Measurements from ENCODE around the gene C22orf31.

DNA sequence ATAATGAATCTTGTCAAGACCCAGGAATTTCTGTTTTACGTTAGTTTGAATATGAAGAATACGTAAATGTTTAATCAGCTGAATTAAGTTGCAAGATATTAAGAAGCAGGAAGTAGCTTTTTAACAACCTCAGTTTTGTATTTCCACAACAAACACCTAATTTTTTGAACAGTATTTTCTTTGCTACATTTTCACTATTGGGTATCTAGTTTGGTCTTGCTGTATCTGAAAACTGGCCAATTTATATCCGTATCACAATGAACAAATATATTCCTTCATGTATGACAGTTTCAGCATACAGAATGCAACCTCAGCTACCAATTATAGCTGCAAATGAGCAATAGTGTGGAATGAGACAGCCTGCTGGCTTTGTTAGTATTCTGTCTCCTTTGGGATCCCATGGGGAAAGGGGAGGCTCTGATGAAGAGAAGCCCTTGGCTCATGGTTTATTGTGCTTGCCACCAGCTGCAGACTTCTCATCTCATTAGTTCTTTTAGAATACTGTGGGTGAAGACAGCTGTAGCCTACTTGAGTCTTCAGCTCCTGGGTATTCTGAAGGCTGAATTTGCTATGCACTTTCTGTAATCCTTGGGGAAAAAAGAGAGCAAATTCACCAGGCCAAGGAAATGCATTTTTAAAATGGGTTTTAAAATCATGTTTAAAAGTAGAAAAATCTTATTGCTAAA is 42.4 kb downstream of the PITPNB start:
- RAMPAGE, long total RNA: no peak
- RRBS: no CpG with 5 or more reads among the region's 3 CpGs

DNA sequence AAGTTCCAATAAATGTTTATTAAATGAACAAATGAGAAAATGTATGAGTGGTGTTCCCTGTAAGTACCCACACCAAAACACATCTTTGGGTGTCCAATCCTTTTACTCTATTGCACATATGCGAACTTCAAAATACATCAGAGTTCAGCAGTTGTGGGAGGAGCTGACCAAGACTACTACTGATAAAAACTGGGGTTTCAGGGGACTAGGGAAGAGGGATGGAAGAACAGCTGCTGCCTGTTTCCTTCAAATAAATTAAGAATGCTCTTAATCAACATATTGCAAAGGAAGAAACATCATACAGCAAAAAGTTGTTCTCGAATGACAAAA is 36.2 kb downstream of the PITPNB start:
- RAMPAGE, long total RNA: no peak
- RRBS: no CpG with 5 or more reads among the region's 2 CpGs

GRCh38 chr22:27889357-27889896 is 29.6 kb downstream of the PITPNB start:
- RAMPAGE, long total RNA: no peak
- RRBS: no CpG with 5 or more reads among the region's 6 CpGs

DNA sequence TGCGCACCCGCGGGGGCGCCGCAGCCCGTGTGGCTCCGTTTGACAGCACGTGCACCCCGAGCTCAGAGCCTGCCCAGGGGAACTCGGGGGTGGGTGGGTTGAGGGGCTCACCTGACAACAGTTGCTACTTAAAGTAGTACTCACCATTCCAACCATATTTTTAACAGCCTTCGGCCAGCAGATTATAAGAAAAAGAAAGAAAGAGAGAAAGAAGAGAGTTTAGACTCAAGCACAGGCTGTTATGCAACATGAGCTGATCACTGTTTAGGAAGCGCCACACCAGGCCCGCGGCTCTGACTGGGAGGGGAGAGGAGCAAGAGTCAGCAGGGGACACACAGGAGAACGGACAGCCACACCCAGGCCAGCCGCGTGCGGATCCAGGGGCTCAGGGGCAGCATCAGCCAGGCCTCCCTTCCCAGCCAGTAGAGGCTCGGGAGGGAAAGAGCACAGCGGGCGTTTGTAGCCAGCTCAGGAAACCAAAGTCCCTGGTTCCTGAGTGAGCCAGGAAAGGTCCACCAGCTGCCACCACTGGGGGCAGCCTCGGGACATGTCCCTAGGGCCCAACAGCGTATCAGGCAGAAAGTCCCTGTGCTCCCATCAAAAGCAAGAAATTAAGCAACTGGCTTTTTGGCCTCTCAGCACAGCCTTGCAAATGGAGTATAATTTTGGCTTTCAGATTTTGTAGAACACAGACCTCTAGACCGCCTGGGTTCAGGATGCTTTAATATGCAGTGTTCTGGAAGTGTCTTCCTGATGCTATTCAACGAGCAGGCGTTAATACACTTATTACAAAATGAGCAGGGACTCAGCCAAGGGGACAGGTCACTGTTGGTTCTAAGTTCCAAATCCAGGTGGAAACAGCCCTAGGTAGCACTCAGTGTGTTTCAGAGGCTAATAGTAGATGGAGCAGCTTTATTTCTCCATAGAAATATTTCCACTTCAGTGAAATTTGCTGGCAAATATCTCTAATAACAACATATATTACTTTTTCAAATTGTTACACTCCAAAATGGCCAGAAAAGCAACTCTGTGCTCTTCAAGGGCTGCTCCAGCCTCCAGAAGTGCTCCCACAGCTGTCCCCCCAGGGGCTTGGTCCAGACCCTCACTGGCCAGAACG is 71.9 kb upstream of the PITPNB start:
- RAMPAGE, long total RNA: no peak
- RRBS: no CpG with 5 or more reads among the region's 27 CpGs

- RAMPAGE, long total RNA: no peak
- RRBS: no CpG with 5 or more reads among the region's 24 CpGs
These were observed 77.2 kb upstream of the PITPNB start for GRCh38 chr22:27995999-27996817.

- RAMPAGE, long total RNA: no peak
- RRBS: no CpG with 5 or more reads among the region's 4 CpGs
These were observed 115.7 kb upstream of the PITPNB start for GRCh38 chr22:28034610-28035252.

DNA sequence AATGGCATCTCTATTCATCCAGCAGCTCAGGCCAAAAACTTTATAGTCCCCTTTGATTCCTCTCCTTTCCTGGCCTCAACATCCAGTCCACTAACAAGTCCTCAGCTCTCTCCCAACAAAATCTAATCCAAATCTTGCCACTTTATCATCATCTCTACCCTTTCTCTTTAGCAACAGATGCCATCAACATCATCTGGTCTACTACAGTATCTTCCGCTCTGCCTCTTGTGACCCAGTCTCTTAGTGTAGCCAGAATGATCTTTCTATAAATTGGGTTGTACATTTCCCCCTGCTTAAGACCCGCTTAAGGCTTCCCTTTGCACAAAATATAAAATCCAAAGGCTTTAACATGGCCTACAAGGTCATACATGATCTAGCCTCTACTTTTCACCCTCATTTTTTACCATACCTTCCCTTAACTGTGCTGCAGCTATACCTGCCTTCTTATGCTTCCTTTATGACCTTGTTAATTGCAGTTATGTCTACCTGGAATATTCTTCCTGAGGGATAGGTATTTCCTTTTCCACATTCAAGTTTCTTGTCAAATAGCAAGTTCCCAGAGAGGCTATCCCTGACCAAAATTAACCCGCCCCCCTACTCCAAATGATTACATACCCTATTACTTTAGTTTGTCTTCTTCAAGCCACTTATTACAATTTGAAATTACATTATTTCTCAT is 225.9 kb downstream of the TTC28 start:
- RAMPAGE, long total RNA: no peak
- RRBS: no CpG with 5 or more reads among the region's 3 CpGs

DNA sequence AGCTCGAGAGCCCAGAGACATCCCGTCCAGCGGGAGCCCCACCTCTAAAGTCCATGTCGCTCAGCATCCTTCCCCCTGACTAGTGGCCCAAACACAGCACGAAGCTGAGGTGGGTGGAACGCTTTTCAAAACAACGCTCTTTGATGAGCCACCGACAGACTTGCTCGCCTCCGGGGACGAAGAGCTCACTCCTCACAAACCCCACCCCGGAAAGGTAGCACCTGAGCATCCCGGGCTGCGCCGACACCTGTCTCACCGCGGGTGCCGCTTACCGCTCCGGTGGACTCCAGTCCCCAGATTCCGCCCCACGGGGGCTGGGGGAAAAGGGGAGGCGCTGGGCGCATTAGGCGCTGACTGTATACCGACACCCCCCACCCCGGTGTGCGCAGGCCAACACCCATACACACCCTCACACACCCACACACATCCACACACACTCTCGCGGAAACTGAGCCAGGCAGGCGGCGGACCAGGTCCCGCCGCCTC is 603 bp downstream of the TTC28 start:
- RAMPAGE, long total RNA: no peak
- RRBS: under 1% methylated on average over 8 of the region's 34 CpGs

GRCh38 chr22:28801908-28803118 is 29.8 kb downstream of the CCDC117 start:
- RAMPAGE, long total RNA: no peak
- RRBS: 32% methylated on average over 2 of the region's 17 CpGs

DNA sequence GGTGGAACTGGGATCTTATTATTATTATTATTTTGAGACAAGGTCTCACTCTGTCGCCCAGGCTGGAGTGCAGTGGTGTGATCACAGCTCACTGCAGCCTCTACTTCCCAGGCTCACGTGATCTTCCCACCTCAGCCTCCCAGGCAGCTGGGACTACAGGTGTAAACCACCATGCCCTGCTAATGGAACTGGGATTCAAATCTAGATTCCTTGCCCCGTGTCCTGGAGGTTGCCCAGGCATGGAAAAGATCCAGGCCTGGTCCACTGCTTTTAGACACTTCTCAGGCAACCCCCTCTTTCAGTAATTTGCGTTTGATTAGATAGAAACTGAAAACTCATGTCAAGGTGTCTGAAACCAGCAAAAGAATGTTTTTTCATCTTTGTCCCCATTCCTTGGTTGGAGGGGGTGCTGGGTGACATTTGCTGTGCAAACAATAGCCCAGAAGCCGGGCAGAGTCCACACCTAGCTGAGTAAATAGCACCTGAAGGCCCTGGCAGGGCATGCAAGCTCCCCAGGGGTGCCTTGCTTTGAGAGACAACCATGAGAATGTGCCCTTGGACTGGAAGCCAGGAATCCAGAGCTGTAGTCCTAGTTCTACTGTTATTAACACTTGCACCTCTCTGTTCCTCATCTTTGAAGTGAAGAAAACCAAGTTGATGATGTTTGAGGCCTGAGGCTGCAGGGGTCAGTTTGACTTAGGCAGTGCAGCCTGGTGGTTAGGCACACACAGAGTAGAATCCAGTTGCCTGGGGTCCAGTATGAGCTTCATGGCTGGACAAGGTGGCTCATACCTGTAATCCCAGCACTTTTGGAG is 47.0 kb downstream of the CCDC117 start:
- RAMPAGE, long total RNA: no peak
- RRBS: no CpG with 5 or more reads among the region's 5 CpGs

GRCh38 chr22:28884276-28885096 is 1.1 kb downstream of the ZNRF3 start:
- RAMPAGE, long total RNA: no peak
- RRBS: 2% methylated on average over 2 of the region's 36 CpGs

- RAMPAGE, long total RNA: no peak
- RRBS: no CpG with 5 or more reads among the region's 5 CpGs
These were observed 48.6 kb downstream of the ZNRF3 start for GRCh38 chr22:28931831-28932593.

- RAMPAGE, long total RNA: no peak
- RRBS: no CpG with 5 or more reads among the region's 8 CpGs
These were observed 83.4 kb downstream of the C22orf31 start for GRCh38 chr22:28978173-28978726.

DNA sequence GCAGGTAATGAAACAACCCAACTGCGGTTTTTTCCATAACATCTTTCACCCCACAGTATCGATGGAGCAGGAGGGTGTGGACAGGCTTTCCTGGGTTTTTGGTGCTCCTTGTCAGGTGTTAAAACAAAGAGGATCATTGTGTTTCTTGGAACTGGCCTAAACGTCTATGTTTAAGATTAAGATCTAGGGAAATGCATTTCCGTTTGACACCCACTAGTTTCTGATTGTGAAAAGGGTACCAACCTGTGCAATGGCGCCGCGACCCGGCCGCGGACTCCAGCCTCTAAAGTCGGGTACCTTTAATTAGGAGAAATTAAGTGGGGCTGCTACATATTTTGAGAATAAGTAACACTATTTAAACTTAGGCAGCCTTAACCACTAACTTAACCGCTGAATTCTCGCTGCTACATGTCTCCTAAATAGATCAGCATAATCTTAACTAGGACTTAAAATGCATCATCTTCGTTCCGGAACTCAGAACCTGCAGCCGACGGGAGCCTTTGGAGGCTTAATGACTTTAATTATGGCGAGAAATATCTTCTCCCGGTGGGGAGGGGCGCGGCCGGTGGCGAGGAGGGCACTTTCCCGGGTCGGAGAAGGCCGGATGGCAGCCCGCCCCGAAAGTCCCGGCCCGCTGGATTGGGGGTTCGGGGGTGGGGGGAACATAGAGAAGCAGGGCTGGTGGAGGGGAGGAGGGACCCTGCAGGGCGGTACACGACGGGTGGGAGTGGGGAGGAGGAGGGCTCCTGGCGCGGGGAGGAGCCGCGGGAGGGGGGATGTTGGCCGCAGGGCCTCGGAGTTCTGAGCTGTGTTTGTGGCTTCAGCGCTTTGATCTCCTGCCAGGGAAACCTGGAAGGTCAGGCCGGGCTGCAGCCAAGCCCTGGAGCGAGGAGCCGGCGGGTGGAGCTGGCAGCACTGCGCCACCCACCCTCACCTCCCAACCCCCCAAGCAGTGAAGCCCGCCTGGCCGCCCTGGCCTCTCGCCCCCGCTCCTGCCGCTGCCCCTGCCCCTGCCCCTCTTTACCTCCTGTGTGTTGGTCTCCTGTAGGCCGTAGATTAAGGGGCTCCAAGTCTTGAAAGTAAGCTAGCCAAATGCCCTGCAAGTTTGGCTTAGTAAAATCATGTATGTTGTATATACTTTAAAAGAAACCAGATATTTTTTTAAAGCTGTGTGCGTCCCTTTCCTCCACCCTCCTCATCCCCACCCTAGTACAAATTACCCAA is 31.2 kb downstream of the C22orf31 start:
- RAMPAGE, long total RNA: no peak
- RRBS: 2% methylated on average over 5 of the region's 53 CpGs

DNA sequence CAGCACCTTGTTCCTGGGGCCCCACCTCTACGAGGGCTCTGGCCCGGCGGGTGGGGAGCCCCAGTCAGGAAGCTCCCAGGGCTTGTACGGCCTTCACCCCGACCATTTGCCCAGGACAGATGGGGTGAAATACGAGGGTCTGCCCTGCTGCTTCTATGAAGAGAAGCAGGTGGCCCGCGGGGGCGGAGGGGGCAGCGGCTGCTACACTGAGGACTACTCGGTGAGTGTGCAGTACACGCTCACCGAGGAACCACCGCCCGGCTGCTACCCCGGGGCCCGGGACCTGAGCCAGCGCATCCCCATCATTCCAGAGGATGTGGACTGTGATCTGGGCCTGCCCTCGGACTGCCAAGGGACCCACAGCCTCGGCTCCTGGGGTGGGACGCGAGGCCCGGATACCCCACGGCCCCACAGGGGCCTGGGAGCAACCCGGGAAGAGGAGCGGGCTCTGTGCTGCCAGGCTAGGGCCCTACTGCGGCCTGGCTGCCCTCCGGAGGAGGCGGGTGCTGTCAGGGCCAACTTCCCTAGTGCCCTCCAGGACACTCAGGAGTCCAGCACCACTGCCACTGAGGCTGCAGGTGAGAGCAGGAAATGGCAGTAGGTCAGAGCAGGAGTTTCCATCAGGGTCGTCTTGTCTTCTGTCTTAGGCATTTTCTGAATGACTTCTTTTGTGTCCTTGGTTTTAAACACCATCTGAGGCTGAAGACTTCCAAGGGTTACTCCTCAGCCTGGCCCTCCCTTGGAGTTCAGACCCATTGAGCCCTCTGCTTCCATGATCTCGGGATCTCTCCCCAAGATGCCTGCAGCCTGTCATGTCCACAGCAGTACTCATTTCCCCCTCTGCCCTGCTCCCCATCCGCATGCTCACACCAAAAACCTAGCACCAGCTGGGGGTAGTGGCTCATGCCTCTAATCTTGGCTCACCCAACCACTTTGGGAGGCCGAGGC is 11.0 kb downstream of the C22orf31 start:
- RAMPAGE, long total RNA: no peak
- RRBS: 93% methylated on average over 6 of the region's 33 CpGs

DNA sequence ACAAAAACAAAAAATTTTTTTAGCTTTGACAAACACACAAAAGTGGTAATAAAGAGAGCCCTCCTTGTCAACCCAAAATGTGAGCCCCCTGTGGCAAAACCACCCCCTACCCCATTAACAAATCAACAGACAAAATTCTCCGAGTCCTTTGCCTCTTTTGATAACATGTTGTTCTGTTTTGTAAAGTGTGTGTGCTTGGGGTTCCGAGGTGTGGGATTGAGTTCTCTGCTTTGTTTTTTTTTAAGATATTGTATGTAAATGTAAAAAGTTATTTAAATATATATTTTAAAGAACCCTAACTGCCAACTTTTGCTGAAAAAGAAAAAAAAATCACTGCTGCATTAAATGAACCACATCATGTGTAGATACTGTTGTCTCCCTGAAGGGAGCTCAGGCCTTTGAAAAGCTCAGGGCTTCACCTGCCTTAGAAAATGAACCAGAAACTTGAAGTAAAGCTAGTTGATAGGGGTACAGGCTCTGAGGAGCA is 7.9 kb downstream of the C22orf31 start:
- RAMPAGE, long total RNA: no peak
- RRBS: no CpG with 5 or more reads among the region's 2 CpGs

GRCh38 chr22:29061733-29062187 is at the start of gene C22orf31:
Gene C22orf31, minus strand, starts transcription at chr22:29061831.
- RAMPAGE, long total RNA: no peak
- RRBS: no CpG with 5 or more reads among the region's 2 CpGs

- RAMPAGE, long total RNA: no peak
- RRBS: no CpG with 5 or more reads among the region's 6 CpGs
These were observed 48.3 kb downstream of the KREMEN1 start for GRCh38 chr22:29121079-29121531.

DNA sequence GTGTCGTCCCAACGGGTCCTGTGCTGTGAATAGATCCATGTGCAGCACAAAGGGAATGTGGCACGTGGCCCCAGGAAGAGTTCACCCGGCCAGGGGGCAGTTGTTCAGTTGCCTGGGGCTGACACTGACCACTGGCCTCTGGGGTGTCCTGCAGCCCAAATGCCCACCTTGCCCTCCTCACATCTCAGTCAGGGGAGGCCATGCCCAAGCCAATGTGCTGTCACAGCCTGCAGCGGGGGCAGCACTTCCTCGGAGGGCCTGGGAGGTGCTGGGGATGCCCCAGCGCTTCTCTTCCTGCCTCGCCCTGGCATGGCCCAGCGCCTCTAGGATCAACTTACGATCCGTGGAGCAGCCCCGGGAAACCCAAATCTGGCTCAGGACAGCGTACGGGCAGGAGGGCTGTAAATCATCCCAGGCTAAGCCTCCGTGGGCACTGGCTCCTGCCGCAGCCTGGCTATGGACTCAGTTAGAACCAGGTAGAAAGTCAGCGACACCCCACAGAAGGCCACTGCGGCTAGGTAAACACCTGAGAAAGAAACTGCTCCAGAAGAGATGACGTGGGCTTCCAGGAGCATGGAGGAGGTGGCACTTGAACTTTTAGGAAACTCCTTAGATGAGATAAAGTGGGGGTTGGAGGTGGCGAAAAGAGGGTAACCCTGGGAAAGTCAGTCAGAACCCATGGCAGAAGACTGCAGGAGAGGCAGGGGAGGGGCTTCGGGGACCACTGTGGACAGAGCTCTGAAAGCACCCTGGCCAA is 60.9 kb upstream of the EMID1 start:
- RAMPAGE, long total RNA: no peak
- RRBS: no CpG with 5 or more reads among the region's 21 CpGs

- RAMPAGE, long total RNA: no peak
- RRBS: 0% methylated on average over 3 of the region's 14 CpGs
These were observed 922 bp downstream of the EWSR1 start for GRCh38 chr22:29269074-29269305.

Measured in epithelial cell of proximal tubule (primary cell).